Endothelial cell (in vitro differentiated cells): ENCODE measurements around the genes CCDC180, GALNT12 and ALG2.

- PRO-cap, result no peak
These were observed 31.5 kb upstream of the ZNF782 start for GRCh38 chr9:96885729-96886367.

DNA sequence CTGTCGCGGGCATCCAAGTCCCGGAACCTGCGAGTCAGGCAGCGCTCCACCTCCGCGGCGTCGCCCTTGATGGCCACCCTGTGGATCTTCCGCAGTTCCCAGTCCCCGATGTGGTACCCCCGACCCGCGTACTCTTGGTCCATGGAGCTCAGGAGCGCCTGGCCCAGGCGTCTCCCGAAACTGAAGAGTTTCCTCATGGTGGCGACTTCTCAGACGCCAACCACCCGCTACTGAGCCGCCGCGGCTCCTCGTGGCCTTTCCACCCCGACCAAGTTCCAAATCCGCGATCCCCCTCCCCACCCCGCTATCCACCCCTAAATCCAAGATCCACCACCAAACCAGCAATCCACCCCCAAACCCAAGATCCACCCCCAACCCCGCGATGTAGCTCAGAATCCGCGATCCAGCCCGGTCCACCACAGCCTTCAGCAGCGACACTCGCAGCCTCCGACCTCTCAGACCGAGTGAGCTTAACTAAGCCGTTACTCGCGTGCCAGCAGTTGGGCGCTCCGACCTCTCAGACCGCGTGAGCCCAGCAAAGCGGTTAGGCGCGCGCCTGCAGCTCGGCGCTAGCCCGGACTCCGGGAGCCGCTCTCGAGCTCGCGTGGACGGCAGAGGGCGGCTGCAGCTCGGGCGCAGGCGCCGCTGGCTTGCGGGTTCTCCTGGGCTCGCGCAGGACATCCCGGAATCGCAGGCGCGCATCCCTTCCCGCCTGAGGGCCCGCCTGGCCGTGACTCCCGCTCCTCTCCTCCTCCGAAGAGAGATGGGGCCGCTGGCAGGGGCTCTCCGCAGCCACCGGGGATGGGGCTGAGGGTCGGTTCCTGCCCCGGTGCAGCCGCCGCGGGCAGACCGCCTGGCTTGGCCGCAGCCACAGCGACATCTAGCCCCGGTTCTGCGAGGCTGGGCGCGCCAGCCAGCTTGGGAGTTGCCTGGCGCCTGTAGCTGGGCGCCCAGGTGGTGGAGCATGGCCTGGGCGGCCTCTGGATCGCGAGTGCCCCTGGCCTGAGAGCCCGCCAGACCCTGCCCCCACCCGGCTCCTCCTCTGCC is 86.1 kb upstream of the CCDC180 start:
- PRO-cap, result unidirectional peak, minus-strand start at position 457 of the sequence; unidirectional peak, minus-strand start at position 466 of the sequence

DNA sequence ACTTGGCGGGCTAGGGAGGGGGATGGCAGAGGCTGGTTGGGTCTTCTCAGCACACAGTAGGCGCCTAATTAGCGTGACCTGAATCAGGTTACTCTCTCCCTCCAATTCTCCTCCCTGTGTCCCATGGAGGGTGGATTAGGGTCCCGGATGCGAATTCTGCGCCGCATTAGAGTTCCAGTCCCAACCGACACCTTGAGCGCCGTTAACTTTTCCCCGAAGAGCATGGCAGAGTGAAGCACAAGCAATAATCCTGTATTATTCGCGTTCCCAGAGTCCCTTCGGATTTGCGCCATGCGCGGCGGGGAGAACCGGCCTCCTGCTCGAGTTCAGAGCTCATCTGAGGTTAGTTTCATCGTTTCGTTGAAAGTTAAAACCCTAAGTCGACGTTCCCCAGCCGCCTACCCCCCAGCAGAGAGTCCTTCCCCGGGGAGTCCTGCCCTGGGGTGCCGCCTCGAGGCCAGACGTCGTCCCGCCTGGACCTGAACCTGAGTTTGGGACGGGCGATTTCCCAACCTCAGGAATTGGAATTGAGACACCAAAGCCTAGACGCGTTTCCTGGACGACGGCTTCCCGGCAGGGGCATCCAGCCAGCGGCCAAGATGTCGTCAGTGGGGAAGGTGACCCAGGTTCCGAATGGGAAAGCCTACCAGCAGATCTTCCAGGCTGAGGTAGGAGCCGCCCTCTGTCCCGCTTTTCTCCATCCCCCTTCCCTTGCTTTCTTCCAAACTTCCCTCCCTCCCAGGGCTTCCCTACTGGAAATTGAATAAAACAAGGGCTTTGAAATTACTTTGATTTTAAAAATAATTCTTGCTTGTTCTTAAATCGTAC is at the start of gene CCDC180:
CCDC180 (plus strand) TSS at position 195 of the 828 bp plus-strand sequence.
- PRO-cap, result unidirectional peak, minus-strand start at position 493 of the sequence

GRCh38 chr9:97982164-97982831 is 843 bp upstream of the ANP32B start:
- PRO-cap, result no peak

- PRO-cap, result bidirectional peak, plus-strand start at chr9:97983915, minus-strand start at chr9:97983905
These were observed 505 bp downstream of the ANP32B start for GRCh38 chr9:97983603-97984089.

DNA sequence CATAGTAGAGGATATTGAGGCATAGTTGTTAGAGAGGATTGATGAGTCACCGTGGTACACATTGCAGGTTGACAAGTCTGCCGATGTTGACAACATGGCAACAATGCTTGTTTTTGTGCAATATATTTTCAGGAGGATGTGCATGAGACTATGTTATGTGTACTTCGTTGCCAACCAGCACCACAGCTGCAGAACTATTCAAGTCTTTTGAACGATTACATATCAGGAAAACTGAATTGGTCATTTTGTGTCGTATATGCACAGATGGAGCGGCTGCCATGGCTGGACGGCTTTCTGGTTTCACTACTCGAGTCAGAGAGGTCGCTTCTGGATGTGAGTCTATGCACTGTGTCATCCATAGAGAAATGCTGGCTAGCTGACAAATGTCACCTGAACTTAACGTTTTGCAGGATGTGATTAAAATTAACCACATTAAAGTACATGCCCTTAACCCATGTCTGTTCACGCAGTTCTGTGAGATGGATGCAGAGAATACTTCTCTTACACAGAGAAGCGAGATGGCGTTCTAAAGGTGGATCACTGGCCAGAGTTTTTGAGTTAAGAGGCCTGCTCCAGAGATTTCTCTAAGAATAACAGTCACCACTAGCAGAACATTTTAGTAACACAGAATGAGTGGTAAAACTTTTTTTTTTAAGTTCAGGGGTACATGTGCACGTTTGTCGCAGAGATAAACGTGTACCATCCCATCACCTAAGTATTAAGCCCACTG is 24.4 kb downstream of the ANP32B start:
- PRO-cap, result no peak

- PRO-cap, result no peak
These were observed 21.1 kb upstream of the NANS start for GRCh38 chr9:98035455-98035904.

DNA sequence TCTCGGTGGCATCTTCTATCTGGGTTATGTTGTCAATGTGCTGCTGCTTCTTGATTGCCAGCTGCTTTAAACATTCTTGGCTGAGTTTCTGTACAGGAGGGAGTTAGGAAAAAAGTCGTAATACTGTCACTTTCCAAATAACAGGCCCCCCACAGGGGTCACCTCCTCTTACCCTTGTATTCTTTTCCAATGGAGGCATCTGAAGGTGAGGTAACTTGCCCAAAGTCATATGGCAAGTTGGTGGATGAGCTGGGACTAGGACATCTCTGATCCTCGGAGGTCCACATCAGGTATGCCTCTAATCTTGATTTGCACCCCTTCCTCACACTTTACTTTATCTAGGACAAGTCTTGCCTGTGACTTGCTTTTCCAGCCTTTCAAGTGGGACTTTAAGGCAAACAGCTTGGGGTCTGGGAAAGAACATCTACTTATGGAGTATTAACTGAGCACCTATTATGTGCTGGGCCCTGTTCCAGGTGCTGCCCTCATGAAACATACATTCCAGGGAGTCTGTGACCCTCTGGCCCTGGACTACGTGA is 9.1 kb downstream of the TRIM14 start:
- PRO-cap, result no peak

DNA sequence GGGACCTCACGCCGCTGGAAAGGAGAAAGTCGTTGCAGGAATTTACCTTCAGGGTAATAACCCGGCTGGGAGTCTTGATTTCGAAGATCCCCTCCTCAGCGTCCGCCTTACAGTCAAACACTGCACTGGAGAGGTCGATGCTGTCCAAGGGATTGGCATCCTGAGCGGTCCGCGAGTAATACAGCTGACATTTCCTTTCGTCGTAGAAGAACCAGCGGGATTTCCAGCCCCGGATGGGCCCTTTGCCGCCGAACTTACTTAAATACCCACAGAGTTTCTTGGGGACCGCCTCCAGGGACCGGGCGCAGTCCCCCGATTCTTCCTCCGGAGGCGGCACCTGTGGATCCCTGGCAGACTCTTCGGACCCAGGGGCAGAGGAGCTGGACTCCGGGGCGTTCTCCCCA is 320 bp downstream of the TBC1D2 start:
- PRO-cap, result bidirectional peak, plus-strand start at position 158 of the sequence, minus-strand start at position 180 of the sequence

DNA sequence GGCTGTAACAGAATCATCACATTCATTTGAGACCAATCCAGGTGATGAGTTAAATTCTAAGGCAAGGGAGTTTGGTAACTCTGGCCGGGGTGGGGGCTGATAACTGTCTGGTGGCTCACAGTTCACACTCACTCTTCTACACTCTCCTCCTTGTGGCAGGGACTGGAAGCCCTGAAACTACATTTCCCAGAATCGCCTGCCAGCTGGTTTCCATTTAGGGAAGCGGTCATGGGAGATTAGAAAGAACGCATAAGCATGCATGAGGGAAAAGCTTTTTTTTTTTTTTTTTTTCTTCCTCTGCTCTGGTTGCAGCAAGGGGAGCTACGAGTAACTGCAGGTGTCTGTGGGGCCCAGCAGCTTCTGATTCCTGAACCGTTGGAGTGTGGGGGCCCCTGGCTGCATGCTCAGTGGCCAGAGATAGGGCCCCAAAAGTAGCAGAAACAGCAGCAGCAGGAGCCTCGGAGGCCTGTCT is 154.8 kb upstream of the TBC1D2 start:
- PRO-cap, result no peak

GRCh38 chr9:98807076-98808333 is at the start of gene GALNT12:
GALNT12 (plus strand) TSS chr9:98807670.
- PRO-cap, result unidirectional peak, plus-strand start at chr9:98807672

DNA sequence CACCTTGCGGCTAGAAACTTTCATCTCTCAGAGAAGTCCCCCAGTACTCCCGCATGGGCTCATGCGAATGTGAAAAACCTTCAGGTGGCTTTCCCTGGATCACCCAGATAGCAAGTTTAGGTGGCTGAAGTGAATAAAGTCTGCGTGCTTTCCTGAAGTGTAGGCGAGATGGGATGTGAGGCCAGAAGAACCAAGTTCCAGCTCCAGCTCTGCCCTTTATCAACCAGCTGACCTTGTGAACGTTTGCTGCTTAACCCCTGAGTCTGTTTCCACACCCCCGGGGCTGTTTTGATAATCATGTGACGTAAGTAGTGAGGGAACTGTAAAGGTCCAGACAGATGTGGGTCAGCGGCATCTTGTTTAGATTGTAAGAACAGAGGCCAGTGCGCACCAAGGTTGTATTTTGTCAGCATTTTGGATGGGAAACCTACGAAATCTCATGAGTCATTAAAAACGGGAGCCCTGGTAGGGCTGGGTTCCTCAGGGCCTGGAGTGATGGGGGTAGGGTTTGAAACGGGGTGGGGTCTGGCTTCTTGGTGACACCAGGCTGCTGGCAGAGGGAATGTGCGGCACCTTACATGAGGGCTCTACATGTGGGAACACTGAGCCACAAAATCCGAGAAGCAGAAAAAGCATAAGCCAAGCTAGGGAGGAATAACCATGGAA is 13.8 kb upstream of the COL15A1 start:
- PRO-cap, result no peak

- PRO-cap, result no peak
These were observed 12.0 kb upstream of the TGFBR1 start for GRCh38 chr9:99092832-99093442.

GRCh38 chr9:99104320-99104977 is 464 bp upstream of the TGFBR1 start:
- PRO-cap, result bidirectional peak, plus-strand start at chr9:99104727, minus-strand start at chr9:99104605; bidirectional peak, plus-strand start at chr9:99105116, minus-strand start at chr9:99104817

DNA sequence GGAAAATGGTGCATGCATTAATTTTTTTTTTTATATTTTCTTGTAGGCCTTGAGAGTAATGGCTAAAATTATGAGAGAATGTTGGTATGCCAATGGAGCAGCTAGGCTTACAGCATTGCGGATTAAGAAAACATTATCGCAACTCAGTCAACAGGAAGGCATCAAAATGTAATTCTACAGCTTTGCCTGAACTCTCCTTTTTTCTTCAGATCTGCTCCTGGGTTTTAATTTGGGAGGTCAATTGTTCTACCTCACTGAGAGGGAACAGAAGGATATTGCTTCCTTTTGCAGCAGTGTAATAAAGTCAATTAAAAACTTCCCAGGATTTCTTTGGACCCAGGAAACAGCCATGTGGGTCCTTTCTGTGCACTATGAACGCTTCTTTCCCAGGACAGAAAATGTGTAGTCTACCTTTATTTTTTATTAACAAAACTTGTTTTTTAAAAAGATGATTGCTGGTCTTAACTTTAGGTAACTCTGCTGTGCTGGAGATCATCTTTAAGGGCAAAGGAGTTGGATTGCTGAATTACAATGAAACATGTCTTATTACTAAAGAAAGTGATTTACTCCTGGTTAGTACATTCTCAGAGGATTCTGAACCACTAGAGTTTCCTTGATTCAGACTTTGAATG is 44.3 kb downstream of the TGFBR1 start:
- PRO-cap, result no peak

GRCh38 chr9:99150672-99151409 is 45.9 kb downstream of the TGFBR1 start:
- PRO-cap, result no peak

- PRO-cap, result unidirectional peak, plus-strand start at chr9:99221428; bidirectional peak, plus-strand start at chr9:99221720, minus-strand start at chr9:99221722; bidirectional peak, plus-strand start at chr9:99222315, minus-strand start at chr9:99221940
These were observed at the start of gene ALG2 for GRCh38 chr9:99220852-99222123. ALG2 (minus strand) TSS chr9:99221942.

DNA sequence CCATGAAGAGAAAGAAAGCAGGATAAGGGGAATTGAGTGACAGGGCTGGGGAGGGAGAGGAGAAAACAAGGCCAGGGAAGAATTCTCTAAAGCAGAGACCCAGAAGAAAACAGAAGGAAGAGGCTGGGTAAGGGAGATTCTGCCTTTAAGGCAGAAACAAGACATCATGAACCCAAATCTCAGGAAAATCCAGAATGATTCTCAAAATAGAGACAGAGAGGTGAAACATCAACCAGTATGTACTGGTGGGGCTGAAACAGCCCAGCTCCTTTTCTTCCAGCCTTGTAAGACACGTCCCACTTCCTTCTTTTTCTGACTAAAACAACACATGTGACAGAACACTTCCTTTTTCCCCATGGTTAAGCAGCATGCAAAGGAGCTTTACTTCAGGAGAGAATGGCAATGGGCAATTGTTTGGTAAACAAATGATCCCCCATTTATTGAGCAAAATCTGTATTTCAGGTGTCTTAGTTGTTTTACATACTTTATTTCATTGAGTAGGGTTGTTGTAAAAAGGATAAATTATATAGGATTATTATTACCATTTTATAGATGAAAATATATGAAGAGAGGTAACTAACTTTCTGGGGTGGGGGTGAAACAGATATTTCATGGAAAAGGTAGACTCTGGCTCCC is 230.8 kb upstream of the NR4A3 start:
- PRO-cap, result bidirectional peak, plus-strand start at position 384 of the sequence, minus-strand start at position 291 of the sequence

DNA sequence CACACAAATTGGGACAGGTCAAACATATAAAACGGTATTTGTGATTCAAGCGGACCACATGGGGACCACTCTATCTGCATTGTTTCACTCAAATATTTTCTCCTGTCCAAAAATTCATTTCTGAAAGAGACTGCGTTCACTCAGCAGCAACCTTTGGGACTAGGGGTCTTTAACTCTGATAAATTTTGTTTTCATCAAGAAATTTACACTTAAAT is 1.2 kb upstream of the NR4A3 start:
- PRO-cap, result no peak

GRCh38 chr9:100009648-100010259 is 89.0 kb downstream of the ERP44 start:
- PRO-cap, result no peak